Myometrial cell (primary cell): ENCODE measurements around the genes CRYM and METTL9.

DNA sequence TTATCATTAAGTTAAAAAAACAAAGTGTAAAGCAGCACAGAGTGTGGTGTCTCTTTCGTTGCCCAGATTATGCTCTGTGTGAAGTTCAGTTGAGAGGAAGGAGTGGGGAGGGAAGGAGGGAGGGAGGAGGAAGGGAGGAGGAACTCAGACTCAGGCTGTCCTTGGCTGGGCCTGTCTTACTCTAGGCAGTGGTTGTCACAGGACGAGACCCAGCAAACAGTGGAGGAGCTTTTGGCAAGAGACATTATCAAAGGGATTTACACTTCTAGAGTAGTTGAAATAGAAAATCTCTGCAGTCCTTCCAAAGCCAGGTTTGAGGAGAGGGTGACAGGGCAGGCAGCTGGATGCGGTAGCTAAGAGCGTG lies 27.8 kb downstream of the KNOP1 start:
- RAMPAGE, long total RNA, result no peak

DNA sequence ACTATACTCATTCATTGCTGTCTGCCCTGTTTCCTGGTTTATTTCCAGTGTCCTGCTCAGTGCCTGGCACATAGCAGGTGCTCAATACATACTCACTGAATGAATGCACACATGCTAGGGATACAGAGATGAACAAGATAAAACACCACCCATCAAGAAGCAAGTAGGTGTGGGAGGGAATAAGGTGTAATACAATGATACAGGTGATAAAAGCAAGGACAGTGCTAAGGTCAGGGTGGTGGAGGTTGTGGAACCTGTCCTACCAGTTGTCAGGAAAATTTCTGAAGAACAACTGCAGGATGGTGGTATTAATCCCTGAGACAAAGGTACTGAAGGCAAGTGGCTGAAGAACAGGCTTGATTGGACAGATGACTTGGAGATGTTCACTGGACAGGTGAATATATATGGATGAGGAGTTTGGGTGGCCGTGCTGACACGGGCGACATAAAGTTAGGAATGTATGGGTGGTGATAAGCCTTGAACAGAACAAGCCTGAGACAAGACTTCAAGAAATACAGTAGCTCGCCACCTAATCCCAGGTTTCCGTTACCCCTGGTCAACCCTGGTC lies 1.8 kb downstream of the KNOP1 start:
- RAMPAGE, long total RNA, result no peak

DNA sequence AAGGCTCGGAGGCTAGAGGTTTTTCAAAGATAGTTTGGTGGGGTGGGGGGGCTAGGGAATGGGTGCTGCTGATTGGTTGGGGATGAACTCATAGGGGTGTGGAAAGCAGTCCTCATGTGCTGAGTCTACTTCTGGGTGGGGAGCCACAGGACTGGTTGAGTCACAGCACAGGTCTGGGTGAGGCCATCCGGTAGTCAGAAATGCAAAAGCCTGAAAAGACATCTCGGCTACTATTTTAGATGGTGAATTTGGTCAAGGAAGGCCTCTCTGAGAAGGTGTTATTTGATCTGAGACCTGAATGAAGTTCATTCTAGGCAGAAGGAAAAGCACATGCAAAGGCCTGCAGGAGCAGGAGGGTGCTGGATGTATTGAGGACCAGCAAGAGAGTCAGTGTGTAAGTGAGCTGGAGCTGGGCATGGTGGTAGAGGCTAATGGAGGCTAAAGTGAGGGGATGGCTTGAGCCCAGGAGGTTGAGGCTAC lies 78.8 kb downstream of the GPRC5B start:
- RAMPAGE, long total RNA, result no peak

DNA sequence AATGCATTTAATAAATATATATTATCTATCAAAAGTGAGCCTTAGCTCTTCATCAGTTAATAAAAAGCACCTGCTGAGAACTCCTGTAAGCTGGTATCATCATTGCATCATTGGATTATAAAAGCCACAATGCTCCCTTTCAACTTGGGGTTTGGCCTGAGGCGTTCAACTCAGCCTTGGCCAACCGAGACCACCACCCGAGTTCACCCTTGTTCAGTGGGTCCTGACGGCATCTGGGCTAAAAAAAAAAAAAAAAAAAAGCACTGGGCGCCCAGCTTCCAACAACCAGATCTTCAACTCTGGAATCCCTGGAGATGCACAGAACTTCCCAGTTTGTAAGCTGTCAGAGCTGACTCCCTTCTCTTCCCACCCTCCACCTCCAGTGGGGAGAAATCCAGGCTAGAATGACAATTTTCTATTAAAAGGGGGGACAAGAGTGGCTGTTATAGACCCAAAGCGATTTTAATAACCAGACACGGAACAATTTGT lies 27.1 kb downstream of the GPRC5B start:
- RAMPAGE, long total RNA, result no peak

- RAMPAGE, long total RNA, result no peak
Observed at GRCh38 chr16:20674929-20675602, 22.4 kb downstream of the ACSM1 start.

DNA sequence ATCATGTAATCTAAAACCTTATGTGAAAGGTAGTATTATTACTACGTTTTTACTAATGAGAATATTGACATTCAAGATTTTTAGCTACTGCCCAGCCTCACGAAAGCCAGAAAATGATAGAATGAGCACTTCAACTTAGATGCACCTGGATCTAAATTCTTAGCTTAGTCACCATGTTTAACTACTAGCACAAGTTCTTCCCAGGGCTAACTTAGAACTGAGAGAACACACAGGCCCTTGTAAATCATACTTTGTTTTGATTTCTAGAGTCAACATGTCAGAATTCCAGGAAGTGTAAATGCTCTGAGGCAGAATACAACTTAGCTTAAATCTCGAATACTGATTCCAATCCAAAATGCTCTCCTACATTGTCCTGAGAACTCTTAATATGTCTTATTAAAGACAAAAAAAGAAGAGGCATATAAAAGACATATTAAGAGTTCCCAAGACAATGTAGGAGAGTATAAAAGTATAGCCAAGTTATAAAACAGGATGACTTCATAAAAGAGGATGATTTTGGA lies 6.8 kb upstream of the ACSM1 start:
- RAMPAGE, long total RNA, result no peak

DNA sequence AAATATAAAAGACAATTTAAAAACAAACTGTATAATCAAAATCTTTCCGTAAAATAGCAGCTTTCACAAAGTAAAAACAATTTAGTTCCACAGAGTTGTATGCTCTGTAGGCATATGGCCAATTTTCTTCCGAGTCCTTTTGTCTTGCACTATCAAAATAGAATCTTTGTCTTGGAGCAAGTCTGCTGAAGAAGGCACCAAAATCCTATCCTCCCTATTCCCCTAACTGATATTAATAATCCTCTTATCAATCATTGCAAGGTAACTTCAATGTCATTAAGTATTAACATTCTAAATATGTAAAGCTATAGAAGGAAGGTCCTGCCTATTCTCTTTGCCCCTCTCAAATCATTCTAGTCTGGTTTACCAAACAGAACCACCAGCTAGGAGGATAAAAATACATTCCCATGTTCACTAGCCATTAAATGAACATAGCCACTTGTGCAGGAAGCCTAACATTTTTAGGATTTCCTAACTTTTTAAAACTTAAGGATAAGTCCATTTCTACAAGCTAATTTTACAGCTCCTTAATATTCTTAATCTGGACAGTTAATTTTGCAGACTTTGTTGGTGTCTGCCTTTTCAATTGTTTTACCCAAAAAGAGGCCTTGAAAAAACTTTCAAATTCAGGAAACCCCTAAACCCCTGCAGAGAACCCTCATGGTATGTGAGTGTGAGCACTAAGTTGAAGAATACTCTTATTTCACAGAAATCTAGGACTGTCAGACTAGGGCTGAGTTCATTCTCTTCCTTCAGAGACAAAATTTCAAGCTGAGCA lies 7.3 kb downstream of the THUMPD1 start:
- RAMPAGE, long total RNA, result no peak

DNA sequence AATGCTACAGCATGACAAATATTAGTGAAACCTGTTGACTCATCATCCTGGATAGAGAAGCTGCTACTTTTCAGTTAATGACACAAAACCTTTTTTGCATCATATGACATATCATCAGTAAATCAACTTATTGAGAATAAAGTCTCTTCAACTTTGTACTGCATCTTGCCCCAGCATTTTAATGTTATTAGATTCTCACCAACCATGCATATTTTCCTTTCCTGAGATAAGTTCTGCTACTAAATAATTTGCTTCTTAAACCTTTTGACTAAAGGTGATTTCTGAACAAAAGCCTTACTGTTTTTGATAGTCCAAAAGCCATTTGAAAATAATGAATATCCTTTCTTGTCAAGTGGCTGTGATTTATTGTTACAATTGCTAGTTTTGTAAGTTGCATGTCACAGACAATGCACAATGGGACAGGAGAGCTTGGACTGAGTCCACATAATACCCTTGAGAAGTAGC lies 5.9 kb downstream of the THUMPD1 start:
- RAMPAGE, long total RNA, result no peak

DNA sequence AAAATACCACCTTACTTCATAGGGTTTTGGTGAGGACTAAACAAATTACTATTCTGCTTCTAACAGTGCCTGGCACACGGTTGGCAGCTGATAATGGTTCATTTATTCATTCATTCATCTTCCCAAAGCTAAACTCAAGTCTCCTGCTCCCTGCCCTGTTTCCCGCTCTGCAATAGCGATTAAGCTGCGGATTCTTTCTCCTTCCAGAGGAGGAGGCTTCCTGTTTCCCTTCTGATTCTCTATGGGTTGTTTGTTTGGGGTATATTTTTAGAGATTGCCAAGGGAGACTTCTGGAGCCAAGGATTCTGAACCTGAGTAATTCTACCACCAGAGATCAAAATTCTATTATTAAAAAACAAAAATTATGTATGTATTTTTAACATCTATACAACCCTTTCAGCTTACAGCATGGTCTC lies 39.6 kb downstream of the DCUN1D3 start:
- RAMPAGE, long total RNA, result no peak

GRCh38 chr16:21260893-21261498 lies 17.1 kb downstream of the CRYM start:
- RAMPAGE, long total RNA, result no peak

DNA sequence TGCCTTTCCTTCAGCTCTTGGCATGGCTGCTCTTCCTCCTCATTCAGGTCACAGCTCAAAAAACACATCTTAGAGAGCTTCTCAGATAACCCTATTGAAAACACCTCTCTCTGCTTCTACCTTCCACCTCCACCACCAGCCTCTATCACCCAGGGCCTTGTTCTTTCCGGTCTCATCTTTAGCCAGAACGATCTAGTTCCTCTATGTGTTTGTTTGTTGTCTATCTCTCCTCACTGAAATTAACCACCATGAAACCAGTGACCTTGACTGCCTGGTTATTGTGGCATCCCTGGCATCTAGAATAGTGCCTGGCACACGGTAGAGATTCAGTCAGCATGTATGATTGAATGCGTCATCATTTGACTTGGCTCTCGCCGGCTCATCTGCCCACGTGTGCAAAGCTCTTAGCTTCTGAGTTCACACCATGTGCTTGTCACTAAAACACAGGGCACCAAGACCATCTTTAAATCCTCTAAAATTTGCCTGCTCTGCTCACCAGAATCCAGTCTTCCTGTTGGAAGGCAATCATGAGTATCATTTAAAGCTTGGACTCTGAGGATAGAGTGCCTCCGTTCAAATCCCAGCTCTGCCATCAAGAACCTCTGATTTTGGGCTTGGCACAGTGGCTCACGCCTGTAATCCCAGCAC lies 12.6 kb downstream of the CRYM start:
- RAMPAGE, long total RNA, result no peak

GRCh38 chr16:21277855-21278905 lies at the start of gene CRYM:
Gene CRYM, minus strand, starts transcription at chr16:21278290.
- RAMPAGE, long total RNA, result no peak

GRCh38 chr16:21302258-21302856 lies 24.3 kb upstream of the CRYM start:
- RAMPAGE, long total RNA, result no peak

DNA sequence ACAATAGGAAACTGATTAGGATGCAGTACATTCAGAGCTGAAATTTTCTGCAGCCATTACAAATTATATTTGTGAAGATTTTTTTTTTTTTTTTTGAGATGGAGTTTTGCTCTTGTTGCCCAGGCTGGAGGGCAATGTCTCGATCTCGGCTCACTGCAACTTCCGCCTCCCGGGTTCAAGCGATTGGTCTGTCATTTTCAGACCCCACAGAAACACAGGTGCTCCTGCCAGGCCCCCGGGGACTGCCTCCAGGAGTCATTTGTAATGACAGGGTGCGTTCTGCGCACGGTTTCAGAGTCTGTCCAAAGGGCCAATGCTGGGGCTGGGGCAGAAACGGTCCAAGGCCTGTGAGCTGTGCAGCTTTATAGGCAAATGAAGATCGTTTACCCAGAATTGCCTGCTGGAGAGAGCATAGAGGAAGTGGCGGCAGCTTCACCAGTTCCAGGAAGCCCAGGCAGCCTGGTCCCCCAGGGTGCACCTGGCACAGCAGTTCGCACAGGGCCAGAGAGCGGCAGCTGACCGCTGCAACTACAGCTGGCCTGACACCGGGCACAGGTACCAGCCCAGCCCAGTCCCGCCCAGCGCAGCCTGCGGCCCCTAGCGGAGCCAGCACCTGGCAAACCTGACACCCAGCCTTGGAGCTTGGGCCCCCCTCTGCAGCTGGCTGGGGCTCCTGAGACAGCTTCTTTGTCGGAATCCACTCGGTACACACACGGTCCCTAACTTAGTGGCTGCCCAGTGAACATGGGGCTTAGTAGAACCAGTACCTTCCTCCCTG lies 92.5 kb upstream of the METTL9 start:
- RAMPAGE, long total RNA, result no peak

DNA sequence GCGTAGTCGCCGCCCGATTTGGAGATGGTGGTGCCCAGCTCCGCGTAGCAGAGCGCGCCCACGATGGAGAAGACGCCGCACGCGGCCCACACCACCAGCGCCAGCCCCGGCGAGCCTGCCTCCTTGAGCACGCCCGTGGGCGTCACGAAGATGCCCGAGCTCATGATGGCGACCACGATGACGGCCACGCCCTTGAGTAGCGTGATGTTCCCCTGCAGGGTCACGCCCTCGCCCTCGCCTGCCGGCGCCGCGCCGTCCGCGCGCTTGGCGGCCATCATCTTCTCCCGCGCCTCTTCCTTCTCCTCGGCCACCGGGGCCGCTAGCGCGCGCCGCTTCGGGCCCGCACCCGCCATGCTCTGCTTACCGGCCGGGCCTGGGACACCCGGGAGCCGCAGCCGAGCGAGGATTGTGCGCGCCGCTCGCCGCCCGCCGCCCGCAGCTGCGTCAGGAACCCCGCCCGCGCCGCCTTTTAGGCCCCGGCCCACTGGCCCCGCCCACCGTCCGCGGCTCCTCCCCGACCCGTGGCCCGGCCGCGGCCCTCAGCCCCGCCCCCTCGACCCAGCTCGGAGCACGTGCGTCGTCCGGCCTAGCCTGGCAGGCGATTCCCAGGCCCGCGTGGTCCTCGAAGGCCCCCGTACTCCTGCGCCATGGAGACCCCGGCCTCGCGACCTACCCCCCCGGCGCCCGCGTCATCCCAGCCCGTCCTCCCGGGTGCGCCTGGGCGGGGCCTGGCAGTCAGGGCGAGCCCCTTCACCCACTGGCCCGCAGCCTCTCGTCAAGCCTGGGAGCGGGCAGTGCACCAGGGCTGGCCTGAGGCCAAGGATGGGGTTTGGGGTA lies 79.1 kb upstream of the METTL9 start:
- RAMPAGE, long total RNA, result start-site peak on the minus strand centred at position 159 of the sequence, 48 bp wide, 45 and 11 reads in 2 replicates

GRCh38 chr16:21543606-21543910 lies 55.8 kb upstream of the METTL9 start:
- RAMPAGE, long total RNA, result no peak

DNA sequence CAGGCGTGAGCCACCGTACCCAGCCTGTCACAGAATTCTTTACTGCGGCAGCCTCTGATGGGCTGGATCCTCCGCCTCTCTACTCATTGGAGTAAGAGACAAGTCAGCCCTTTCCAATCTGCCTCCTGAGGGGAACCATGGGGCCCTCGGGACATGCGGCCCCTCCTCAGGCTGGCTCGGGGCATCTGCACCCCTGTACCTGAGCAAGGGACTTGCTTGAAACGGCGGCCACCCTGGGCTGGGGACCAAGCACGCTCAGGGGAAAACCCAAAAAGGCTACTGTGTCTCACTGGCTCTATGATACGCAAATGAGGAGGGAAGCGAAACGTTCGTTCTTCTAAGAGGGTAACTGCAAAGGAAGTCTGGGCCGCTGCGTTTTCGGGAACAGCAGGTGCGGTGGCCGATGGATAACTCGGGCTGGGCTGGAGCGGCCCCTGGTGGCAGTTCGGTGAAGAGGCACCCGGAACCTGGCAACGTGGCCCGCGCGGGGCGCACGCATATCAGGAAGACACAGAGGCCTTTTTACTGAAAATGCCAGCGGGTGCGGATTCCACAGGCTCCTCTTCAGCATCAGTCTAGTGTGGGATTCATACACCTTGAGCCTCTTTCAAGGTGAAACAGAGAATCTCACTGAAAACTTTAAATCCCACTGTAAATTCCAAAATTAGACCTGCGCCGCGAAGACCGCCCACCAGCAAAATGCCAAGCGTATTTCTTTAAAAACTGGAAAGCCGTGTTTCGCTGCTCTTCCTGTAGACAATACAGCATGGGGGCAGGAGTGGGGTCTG lies 44.6 kb upstream of the METTL9 start:
- RAMPAGE, long total RNA, result no peak

GRCh38 chr16:21599275-21599920 lies at the start of gene METTL9:
Gene METTL9, plus strand, starts transcription at chr16:21599577.
- RAMPAGE, long total RNA, result no peak

DNA sequence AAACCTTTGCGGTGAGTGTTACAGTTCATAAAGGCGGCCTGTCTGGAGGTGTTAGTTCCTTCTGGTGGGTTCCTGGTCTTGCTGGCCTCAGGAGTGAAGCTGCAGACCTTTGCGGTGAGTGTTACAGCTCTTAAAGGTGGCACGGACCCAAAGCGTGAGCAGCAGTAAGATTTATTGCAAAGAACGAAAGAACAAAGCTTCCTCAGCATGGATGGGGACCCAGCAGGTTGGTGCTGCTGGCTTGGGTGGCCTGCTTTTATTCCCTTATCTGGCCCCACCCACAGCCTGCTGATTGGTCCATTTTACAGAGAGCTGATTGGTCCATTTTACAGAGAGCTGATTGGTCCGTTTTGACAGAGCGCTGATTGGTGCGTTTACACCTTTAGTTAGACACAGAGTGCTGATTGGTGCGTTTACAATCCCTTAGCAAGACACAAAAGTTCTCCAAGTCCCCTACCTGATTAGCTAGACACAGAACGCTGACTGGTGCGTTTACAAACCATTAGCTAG lies 22.8 kb downstream of the IGSF6 start:
- RAMPAGE, long total RNA, result no peak

DNA sequence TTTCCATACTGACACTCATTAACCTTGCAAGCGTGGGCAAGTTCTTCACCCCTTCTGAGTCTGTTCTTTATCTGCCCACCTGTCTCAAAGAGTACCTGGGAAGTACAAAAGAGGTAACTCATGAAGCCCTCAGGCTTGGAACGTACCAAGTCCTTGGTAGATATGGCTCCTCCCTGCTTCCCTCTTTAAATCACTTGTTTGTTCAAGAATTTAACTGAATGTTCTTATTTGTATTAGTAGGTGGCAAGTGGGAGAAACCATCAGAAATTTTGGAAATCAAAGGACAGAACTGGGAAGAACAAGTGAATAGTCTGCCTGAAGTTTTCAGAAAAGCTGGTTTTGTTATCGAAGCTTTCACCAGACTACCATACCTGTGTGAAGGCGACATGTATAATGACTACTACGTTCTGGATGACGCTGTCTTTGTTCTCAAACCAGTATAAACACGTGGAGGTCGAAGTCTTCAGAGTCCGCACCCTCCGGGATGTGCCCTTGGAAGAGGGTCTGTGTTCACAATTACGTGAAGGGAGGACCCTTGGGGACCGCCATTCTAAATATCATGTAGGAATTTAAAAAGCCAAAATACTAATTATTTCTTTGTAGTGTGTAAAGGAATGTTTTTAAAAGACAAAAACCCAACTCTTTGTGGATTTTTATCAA lies 2.7 kb upstream of the IGSF6 start:
- RAMPAGE, long total RNA, result no peak